Fallopian tube (tissue), 1 donor: ENCODE measurements around a stretch of chr10.

DNA sequence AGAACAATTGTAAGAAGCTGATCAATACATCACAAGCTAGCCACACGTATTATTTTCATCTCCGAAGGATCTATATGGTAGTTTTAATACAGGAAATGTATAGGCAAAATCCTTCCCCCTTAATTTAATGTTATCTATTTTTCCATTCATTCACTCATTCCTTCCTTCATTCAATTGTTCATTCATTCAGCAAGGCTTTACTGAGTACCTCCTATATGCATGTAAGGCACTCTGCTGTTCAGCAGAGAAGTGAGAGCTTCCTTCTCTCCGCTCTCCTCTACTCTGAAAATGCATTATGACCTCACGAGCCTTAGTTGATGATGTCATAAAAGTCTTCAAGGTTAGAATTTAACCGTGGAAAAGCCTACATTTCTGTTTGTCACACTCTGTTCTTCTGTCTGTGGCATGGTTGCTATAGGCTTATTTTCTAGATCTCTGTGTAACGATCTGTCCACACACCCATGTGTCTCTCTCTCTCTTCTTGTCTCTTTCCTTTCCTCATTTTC lies 17.2 kb downstream of the ODAD2 start:
- PRO-cap = no peak

DNA sequence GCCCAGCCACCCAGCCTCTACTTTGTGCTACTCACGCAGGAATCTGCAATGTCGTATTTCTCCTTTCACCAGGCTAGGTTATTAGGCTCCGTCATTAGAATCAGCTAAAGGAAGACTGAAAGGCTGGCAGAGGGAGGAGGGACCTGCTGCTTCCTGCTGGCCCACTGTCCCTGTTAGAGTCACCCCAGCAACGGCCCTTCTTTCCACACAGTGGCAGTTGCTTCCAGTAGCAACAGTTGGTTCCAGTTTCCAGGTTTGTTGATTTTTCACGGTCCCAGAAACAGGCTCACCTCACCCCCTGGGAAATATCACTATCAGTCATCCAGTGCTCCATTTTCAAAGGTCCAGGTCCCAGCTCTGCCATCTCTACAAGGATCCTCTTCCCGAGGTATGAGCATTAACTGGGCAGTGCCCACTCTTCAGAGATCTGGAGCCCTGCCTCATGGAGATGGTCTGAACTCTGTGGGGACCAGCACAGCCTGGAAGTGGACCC lies 15.9 kb downstream of the ODAD2 start:
- PRO-cap = bidirectional peak, plus-strand start at position 333 of the sequence, minus-strand start at position 175 of the sequence

DNA sequence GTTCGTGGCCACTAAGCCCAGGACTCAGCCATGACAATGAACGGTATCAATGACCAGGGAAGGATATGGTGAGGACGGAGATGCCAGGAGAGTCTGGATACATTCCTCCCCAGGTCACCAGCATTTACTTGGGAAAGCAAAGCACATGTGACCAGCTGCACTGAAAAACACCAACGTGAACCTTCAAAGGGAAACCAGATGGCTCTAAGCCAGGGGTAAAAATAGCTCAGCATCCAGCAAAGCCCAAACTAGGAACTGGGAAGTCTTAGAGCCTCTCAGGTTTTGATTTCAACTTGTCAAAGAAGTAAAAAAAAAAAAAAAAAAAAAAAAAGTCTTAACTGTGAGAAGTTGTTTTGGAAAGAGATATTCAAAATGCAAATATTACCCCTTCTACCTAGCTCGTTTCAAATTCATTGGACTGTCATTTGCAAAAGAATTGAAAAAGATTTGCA lies 24.1 kb upstream of the MPP7 start:
- PRO-cap = no peak

DNA sequence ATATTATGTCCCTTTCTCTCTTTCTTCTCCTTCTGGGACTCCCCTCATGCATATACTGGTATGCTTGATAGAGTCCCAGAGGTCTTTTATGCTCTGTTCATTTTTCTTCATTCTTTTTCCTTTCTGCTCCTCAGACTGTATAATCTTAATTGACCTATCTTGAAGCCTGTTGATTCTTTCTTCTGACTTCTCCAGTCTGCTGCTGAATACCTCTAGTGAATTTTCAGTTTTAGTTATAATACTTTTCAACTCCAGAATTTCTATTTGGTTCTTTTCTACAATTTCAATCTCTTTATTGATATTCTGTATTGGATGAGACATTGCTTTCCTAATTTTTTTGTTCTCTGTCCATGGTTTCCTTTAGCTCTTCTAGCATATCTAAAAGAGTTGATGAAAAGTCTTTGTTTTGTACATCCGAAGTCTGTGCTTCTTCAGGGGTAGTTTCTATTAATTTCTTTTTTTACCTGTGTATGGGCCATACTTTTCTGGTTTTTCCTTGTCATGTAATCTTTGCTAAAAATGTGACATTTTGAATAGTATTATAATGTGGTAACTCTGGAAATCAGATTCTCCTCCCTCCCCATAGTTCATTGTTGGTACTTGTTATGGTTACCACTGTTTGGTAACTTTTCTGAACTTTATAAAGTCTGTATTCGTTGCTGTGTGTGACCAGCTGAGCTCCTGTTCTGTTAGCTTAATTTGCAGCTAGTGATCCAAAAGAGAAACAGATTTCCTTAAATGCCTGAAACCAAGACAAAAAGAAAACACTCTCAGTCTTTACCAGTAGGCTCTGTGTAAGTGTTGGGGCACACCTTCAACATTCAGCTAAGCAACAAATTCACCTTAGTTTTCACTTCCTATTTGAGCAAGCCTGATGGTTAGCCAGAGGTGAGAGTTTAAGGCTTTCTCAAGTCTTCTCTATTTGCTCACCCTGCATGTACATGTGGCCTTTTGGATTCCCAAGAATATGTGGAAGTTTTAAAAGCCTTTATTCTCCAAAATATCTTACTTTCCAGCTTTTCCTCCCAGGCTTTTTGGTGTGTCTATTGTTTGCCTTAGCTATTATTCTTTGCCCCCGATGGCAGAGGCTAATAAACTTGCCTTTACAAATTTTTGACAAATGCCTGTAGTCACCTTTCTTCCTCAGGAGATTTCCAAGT lies 8.7 kb upstream of the WAC start:
- PRO-cap = no peak

DNA sequence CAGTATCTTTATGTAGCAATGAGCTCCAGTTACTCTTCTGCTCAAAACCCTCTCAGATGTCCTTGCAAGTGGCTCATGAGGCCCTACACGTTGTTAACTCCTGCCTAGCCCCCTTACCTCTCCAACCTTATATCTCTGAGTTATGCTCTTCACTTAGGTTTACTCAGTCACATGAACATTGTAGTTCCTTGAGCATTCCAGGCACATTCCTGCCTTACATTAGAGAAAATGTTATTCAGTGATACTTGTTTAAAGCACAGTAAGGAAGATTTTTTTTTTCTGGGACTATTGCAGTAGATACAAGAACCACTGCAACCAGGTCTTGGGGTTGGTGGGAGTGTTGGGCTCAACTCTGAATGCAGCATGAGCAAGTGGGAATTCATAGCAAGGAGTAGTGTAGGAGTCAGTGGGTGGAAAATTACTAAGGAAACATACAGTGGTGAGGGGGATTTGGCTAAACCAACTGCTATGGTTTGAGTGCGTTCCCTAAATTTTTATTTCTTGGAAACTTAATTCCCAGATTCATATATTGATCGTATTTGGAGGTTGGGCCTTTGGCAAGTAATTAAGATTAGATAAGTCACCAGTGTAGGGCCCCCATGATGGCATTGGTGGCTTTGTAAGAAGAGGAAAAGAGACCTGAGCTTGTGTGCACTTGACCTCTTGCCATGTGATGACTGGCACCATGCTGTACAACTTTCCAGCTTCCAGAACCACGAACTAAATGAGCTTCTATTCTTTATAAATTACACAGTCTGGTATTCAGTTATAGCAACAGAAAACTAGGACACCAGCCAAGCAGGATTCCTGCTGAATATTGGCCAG lies 22.5 kb downstream of the WAC start:
- PRO-cap = no peak

GRCh38 chr10:28559985-28560958 lies 27.4 kb downstream of the WAC start:
- PRO-cap = no peak

DNA sequence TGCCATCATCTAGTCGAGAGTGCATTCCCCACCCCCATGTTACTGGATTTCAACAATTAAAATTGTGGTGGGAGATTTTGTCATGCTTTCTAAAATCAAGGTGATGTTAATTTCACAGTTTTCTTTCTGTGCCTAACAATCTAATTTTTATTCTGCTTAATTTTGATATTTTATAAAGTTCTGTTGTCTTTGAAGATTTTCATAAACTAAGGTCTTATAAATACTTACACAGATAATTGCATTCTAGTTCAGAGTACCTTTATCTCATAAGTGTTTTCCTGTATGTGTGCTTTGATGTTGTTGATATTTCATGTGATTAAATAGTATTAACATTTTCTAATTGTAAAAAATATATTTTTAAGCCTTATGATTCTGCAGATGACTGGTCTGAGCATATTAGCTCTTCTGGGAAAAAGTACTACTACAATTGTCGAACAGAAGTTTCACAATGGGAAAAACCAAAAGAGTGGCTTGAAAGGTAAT lies 56.5 kb downstream of the WAC start:
- PRO-cap = no peak

- PRO-cap = no peak
Observed at GRCh38 chr10:28826262-28826689, 149.0 kb downstream of the BAMBI start.

DNA sequence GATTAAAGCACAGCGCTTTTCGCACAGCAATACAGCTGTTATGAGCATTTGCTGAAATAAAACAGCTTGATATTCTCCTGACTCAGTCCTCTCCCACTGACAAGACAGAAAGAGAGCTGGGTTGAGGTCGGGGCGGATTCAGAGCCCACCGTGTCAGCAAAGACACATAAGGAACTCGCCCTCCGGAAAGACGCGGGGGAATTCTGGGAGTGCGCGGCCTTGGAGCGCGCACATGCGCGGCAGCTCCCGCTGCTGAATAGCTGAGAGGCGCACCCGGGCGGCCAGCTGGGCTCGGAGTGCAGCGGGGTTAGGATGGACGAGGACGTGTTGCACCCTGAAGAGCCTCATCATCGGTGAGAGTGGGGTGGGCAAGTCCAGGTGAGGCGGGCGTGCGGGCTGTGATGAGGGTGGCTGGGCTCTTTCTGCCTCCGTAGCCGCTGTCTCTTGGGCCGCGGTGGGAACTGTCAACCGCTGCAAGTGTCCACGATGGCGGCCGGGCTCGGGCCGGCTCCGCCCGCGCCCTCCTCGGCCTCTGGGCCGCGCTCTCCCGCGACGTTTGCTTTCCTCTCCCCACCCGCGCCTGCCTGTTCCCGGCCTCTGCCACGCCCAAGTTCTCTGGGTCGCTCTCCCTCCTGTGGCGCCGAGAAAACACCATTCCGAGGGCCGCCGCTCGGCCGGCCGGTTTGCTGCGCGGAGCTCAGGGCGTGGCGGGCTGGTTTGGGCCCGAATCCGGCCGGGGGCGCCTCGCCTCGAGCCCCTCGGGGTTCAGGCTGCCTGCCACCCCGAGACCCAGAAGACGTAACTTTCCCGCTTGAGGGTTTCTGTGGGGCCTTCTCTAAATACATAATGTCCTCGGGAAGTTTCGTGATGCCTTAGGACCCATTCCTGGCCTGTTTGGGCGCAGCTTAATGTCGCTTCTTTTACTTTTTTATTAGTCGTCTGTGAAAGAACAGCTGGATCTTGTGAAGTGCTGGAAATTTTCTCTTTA lies 120.7 kb downstream of the LYZL1 start:
- PRO-cap = bidirectional peak, plus-strand start at position 284 of the sequence, minus-strand start at position 177 of the sequence; bidirectional peak, plus-strand start at position 480 of the sequence, minus-strand start at position 534 of the sequence

DNA sequence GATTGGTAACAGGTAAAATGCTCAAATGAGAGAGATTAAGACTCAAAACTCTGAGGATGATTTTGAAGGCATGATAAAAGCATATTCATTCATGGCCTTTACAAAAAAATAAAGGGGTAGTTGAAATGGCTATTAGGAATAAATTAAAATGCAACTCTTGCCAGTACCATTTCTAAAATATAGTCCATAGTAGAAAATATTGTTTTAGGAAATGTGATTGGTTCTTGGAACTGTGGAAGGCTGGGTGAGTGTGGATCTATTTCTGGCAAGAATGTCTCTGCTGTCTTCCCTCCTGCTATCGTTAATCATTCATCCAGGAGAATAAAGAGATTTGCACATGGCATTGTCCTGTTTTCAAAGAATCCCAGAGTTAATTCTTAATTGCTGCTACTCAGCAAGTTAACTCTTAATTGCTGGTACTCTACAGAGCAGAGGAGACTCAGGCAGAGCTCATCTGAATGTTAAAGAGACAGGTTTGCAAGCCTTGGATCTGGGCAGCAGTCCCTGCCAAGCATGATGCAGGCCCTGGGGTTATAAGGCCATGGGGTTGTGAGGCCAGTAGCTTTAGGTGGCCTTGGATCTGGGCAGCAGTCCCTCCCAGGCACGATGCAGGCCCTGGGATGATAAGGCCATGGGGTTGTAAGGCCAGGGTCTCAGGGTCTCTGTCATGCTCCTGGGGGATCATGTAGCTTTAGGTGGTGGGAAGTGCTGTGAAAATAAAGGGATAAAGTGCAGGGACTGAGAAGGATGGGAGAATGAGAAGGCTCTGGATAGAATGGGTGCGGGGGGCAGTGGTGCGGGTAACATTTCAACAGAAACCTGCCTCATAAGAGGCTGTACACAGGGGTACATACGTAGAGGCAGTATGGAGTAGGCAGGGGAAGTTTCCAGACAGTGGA lies 162.4 kb downstream of the SVIL start:
- PRO-cap = no peak

DNA sequence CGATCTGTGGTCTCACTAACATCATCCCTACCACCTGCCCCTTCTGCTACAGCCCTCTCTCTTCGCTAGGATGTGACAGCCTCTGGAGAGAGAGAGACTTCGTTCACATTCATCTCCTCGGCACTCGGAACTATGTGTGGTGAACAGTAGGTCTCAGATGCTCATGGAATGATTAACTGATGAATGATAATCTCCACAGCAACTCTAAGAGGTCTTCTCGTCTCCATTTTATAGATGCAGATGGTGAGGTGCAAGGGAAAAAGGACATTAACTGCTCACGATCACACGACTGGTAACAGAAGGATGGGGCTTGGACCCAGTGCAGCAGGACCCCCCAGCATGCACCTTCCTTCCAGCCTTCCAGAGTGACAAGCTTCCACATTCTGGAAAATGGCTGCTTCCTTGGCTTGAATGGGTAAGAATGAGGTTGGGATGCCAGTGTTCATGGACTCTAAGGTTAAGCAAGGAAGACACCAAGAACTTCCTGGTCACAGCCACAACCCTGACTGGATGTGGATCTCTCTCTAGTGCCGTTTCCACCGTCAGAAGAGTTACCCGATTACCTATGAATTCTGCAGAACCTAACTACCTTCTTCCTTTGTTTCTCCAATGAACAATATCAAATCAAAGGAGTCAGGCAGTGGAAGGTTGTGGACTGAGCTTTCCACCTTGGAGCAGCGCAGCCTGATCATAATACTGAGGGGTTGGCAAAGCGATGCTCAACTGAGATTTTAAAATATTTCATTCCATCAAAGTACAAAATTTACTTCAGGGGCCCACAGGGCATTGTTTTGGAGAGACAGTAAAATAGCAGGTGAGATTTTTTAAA lies 94.3 kb downstream of the SVIL start:
- PRO-cap = no peak

DNA sequence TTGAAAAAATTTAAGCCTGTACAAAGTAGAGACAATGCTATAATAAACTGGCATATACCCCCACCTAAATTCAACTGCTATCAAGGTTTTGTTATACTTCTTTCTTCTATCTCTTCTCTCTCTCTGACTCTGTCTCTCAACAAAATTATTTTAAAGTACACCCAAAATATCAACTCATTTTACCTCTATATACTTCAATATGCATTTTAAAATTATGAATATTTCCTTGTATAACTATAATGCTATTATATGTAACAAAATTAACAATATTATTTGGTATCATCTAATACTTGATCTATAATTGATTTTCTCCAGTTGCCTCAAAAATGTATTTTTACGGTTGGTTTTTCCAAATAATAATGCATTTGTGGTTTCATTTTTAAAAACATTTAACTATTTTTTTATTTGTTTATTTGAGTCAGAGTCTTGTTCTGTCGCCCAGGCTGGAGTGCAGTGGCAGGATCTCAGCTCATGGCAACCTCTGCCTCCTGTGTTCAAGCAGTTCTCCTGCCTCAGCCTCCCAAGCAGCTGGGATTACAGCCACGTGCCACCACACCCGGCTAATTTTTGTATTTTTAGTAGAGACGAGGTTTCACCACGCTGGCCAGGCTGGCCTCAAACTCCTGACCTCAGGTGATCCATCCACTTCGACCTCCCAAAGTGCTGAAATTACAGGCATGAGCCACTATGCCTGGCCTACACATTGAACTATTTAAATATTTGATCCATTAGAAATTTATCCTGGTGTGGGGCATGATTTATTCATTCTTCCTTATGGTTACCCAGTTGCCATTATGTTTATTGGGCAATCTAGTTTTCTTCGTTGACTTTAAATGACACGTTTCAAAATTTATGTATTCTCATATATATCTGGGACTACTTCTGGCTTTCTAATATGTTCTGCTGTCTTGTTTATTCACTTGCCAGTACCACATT lies 28.1 kb downstream of the SVIL start:
- PRO-cap = no peak

DNA sequence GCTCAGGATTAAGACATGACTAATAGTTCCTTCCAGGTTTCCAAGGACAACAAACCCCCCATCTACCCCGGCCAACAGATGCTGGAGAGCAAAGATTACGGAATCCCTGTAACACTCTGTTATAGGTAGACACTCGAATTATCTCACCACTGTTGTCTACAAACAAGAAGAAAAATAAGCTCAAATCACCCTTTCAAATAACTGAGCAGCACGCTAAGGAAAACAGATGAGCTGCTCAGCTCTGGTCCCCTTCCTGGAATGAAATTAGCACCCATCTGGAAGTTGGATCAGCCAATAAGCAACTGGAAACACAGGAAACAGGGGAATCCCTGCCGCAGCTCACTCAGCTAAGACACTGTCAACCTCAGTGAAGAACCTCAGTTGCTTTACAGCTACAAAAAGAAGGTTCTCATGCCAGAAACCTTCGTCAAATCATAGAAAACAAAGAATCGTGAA lies 56.9 kb upstream of the SVIL start:
- PRO-cap = no peak

DNA sequence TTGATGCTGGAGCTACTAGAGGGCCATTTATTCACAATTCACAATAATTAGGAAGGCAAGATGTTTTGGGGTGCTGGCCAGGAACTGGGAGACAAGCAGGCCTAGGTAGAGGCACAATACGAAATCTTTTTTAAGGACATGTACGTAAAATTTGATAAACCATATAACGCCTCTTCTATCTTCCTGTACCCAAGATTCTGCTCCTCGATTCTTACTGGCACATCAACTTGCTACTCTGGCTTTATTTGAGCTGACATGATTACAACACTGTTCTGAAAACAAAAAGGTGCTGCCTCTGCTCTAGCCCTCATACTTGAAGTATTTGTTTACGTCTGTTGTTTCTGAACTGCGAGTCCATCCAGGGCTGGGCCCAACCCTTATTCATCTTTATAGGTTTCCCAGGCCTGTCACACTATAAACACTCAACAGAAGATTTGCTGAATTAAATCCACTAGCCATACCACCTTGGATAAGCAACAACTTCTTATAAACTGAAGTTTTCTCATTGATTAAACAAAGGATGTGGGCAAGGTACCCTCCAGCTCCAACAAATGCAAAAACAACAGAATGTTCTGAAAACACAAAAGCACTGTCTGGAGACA lies 96.2 kb upstream of the SVIL start:
- PRO-cap = bidirectional peak, plus-strand start at position 335 of the sequence, minus-strand start at position 315 of the sequence

DNA sequence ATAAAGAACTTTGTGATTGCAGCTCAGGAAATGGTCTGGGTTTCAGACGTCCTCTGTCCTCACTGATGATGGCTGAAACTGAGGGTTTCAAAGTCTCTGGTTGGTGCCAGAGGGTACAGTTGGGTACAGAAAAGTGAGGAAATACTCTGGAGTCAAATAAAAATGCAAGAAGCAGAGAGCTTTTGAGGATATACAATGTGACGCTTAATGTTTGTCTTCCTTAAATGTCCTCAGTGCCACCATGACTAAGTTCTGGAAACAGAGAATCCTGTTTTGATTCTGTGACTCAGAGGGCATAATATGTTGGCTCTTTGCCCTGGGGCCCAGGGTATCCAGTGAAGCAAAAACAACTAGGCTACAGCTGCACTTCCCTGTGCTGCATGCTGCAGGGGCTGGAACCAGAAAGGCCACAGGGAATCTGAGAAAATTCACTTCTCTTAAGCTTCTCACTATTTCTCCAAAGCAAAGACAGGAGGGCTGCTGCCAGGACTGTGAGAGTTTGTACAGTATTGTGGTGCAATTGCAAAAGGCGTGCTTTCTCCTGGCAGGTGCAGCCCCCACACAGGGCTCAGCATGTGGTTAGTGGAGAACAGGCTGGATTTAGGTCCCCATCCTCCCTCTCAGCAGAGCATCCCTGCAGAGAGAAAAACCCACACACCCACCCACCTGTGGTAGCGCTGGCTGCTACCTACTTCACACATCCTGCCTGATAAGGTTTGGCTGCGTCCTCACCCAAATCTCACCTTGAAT lies 169.5 kb upstream of the SVIL start:
- PRO-cap = no peak

GRCh38 chr10:29958848-29959389 lies 100.5 kb downstream of the JCAD start:
- PRO-cap = no peak

DNA sequence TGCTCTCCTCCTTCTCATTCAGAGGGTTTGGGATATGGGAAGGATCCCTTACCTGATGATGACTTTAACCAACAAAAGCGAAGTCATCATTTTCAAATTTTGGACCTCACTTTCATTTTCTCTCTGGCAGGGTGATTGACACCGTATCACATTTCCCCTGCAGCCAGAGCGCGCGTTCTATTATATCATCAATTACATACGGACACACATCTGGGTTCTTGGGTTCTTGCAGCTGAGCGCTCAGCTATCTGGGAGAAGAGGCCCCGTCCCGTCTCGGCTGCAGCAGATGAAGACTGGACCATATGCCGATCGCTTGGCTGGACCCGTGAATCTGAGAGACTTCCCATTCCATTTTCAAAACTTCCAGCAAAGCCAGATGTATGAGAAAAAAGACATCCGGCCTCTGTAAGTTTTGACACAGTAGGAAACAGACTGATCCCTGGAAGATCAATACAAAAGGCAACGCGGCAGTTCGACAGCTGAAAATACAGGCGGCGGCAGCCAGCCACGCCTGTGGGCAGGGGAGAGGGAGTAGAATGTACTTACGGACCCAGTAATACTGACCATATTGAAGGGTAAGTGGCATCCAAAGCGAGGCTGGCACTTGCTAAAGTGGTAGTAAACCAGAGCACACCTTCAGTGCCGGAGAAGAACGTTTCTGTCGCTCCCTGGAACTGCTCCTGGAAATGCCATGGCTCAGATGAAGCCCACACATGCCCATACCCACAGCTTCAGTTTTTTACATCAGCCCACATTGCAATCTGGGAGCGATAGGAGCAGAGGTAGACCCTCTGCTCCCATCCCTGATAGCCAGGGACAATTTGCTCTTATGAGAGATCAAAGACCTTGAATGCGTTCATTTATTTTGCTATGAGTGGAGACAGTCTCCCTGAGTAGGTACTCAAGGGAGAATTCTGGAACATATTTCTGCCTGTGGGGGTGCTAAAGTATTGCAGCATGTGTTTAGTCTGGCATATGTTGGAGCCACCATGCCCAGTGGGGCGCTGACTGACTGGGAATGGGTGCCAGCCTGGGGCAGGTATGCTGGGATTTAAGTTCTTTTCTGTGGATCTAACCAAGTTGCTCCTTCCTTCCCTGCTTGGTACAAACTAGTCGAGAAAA lies 99.5 kb downstream of the JCAD start:
- PRO-cap = no peak

DNA sequence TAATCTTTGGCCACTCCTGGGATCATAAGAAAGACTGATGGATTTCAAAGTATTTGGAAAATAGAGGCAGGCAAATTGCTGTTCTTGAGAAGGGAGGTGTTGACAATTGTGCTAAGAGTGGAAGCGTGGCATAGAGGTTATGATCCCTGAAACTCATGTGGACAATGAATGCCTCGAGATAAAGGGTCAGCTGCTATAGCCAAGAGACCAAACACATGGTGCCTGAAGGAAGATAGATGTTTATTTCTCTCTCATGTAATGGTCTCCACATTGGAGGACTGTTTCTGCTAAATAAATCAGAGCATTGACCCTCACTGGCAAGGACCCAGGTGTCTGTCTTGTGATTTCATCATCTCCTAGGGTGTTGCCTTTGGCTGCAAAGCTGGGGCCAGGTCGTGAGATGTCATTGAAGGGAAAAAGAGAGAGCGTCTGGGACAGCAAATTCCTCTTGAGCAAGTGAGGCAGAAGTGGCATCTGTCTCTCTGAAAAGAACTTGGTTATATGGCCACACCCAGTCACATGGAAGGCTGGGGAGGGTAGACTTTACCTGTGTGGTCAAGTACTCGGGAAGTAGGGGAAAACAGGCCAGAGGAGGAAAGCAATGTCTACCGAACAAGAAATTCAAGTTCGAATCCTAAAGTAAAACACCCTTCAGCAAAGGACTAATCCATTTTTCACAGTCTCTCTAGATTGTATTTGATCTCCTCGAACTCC lies 64.5 kb downstream of the JCAD start:
- PRO-cap = no peak

DNA sequence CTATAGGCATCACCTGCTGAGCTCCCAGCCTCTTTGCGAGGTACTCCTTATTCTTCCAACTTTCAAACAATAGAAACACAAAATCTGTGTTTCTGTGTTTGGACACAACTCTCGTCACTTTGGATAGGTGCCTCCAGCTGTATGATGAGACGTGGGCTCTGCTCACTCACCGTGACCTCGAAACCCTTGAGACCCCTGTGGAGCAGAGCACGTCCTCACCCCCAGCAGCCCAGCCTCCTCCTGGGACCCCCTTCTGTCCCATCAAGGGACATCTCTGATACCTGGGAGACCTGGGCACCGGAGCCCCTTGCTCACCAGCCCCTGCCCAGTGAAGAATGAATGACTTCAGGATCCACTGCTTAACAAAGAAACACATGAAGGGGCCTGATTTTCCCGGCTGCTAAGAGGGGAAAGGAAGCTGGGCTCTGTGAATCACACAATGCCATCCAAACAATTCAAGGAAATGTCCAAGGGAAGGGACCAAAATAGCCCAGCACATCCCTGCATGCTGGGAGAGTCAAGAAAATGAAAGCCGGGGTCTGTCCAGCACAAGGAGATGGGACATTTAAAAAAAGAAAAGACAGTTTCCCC lies 128.6 kb upstream of the JCAD start:
- PRO-cap = bidirectional peak, plus-strand start at position 513 of the sequence, minus-strand start at position 364 of the sequence

DNA sequence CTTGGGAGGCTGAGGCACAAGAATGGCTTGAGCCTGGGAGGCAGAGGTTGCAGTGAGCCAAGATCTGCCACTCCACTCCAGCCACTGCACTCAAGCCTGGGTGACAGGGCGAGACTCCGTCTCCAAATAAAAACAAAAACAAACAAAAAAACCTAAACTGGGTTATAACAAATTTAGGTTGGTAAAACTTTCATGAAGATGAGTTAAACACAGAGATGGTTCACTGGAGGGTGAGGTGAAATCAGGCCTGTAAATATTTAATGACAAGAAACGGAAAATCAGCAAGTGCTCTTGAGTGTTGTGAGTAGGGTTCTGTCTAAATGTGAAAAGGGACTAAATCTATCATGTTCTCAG lies 11.3 kb downstream of the MAP3K8 start:
- PRO-cap = no peak